Placental epithelial cell (primary cell): ENCODE measurements around a stretch of chr17.

DNA sequence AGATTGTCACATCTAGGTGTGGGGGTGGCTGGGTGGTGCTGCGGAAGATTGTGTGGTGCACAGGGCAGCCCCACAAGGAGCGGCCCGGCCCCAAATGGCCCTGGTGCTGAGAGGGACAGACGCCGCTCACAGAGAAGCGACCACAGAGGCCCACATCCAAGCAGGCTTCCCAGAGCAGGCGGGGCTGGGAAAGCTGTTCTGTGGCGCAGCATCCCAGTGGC lies 181.2 kb downstream of the RPTOR start:
- CAGE, long polyA plus RNA: no peak

DNA sequence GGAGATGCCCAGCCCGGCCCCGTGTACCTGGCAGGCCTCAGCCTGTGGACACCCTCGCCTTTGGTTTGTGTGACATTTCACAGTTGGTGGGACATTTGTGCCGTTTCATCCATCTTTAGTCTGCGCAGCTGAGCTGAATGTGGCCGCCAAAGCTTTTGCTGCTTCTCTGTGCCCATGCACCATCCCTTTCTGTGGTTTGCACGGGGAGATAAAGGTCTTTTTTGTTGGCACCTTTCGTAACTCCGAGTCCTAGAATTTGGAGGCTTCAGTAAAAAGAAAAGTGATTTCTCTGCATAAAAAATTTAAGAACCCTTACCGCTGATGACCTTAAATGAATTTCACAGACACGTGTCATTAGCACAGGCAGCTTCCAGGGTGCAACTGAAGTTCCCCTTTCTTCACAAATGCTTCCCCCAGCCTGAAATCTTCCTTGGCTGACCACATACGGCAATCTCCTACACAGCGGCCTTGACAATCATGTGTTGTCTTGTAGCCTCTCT lies 193.6 kb downstream of the RPTOR start:
- CAGE, long polyA plus RNA: no peak

GRCh38 chr17:80773078-80773496 lies 218.6 kb upstream of the CHMP6 start:
- CAGE, long polyA plus RNA: no peak

DNA sequence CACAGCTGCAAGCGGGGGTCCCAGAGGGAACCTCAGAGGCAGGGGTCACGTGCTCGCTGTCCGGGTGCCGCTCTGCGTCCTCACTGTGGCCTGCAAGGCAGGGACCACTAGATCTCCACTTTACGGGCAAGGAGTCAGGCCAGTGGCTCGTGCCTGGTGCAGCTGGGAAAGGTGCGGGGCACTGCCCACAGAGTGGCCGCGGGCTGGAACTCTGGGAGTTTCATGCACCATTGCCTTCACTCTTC lies 107.5 kb upstream of the CHMP6 start:
- CAGE, long polyA plus RNA: no peak

- CAGE, long polyA plus RNA: no peak
These were observed 27.3 kb upstream of the CHMP6 start for GRCh38 chr17:80964172-80964821.

- CAGE, long polyA plus RNA: no peak
These were observed 6.9 kb upstream of the CHMP6 start for GRCh38 chr17:80984688-80985259.

DNA sequence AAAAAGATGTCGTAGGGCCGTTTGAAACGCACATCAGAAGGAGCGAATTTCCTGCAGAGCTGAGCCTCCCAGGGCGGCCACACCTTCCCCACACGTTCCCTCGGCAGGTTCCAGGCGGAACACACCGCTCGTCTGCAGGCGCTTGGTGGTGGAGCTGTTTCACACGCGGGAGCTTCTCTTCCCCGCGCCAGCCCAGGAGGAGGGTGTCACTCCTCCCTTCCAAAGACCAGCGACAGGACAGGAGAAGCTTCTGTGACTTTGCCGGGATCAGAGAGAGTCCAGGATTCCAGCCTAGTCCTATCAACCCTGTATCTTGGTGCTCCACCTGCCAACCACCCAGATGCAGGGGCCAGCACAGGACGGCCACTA lies 11.5 kb upstream of the BAIAP2 start:
- CAGE, long polyA plus RNA: no peak

GRCh38 chr17:81039705-81040666 lies 5.0 kb downstream of the BAIAP2 start:
- CAGE, long polyA plus RNA: no peak

- CAGE, long polyA plus RNA: no peak
These were observed 9.8 kb downstream of the BAIAP2 start for GRCh38 chr17:81044550-81045431.

GRCh38 chr17:81051080-81051619 lies 16.2 kb downstream of the BAIAP2 start:
- CAGE, long polyA plus RNA: no peak

- CAGE, long polyA plus RNA: no peak
These were observed 60.0 kb downstream of the BAIAP2 start for GRCh38 chr17:81094577-81095741.

DNA sequence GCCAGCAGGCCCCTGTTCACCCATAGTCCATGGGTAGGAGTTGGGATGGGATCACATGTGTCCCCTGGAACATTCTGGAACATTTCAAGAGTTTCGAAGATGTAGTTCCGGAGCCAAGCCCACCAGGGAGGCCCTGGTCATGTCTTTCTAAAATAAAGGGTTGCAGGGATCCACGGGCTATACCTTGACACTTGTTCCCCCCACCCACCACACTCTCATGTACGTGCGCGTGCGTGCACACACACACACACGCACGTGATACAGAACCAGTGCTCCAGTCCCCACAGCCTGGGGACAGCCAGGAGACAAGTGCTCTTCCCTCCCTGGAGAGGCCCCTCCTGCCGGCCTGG lies 63.9 kb upstream of the PVALEF start:
- CAGE, long polyA plus RNA: no peak

GRCh38 chr17:81193802-81194550 lies 28.0 kb upstream of the AATK start:
- CAGE, long polyA plus RNA: no peak

DNA sequence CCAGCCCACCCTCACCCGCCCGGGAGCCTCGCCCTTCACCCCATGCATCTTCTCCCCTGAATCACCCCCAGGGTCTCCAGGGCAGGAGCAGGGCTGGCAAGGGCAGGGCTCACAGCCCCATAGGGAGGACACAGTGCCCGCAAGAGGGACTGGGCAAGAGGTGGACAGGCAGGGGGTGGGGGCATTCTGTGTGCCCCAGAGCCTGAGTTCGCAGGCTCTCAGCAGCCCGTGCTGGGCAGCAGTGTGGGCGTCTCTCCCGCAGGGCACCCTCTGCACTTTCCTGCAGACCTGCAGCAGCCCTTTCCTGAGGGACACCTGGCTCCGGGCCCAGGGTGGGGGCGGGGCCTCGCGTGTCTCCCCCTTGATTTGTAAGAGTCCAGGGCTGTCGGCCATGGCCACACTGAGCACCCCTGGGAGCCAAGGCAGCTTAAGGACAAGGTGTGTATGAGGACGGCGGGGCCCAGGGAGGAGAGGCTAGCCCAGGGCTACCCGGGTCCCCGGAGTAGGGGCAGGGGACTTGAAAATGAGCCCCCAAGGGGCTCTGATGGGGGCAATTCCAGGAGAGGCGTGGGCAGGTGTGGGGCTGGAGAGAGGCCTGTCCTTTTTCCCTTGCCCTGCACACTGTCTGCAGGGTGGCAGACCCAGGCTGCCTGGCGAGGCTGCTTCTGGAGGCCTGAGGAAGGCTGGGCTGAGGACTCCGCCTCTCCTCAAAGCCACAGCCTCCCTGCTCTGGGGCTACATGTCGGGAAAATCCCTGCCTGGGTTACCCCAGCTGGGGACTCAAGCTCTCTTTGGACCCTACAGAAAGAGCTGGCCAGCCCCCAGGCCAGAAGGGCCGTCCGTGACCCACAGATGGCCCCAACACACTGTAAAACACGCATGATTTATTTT lies 33.5 kb upstream of the SLC38A10 start:
- CAGE, long polyA plus RNA: no peak

DNA sequence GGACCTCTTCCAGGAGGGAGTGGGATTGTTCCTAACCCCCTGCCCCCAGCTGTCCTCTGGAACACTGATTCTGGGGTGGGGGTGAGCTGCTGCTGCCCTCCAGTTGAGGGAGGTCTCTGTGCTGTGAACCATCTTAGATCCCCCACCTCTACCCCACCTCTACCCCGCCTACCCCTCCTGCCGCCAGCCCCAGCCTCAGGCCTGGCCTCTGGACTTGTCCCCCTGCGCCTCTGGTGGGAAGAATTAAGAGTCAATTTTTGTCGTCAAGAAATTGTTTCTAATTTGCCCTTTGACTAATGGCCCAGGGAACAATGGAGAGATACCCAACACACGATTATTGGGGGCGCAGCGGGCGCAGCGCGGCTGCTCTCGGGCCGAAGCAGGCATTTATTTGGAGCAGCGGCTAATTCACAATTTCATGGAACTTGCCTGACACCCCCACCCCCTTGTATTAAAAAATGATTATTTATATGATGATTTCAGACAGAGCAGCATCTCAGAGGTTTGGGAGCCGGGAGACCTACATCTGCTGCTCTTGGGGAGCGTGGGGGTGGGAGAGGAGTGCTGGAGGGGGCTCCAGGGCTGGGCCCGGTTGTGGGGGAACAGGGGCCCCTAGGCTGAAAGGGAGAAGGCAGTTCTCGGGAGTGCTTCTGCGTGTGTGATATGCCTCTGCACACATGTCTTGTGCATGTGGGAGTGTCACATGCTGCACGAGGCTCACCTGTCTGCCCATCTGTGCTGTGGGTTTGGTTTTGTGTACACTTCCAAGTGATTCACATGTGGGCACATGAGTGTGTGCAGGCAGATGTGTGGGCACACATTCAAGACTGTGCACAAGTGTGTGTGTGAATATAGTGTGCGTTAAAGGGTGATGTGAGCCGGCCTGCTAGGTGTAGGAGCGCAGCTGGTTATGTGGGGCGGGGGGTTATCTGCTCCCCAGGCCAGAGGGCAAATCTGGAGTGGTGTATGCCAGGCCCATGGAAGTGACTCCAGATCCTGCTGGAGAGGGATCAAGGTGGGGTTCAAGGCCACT lies 4.2 kb upstream of the BAHCC1 start:
- CAGE, long polyA plus RNA: no peak

DNA sequence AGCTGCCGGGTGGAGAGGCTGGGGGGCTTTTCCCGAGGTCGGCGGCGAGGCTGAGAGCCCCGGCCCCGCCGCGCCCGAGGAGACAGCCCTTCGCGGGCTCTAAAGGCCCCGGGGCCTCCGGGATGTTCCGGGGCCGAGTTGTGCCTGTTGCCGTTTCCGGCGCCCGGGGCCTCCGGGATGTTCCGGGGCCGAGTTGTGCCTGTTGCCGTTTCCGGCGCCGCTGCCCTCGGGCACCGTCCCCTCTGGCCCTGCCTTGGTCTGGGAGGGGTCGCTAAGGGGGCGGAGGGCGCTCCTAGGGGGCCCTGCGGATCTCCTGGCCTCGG lies 24.4 kb downstream of the ACTG1 start:
- CAGE, long polyA plus RNA: no peak

GRCh38 chr17:81513308-81514286 lies 998 bp upstream of the ACTG1 start:
- CAGE, long polyA plus RNA: no peak

GRCh38 chr17:81535728-81537063 lies 8.0 kb downstream of the FSCN2 start:
- CAGE, long polyA plus RNA: no peak

GRCh38 chr17:81537773-81538871 lies 9.9 kb downstream of the FSCN2 start:
- CAGE, long polyA plus RNA: no peak

- CAGE, long polyA plus RNA: no peak
These were observed 11.6 kb downstream of the FSCN2 start for GRCh38 chr17:81539643-81540284.